Mononuclear cell (primary cell): ENCODE results near the genes TBX15, HAO2, HSD3B1, ADAM30, FAM72B and NBPF15.

- RRBS, result no CpG with 5 or more reads among the region's 2 CpGs
Measured at GRCh38 chr1:117735041-117735487, 129.2 kb downstream of the TENT5C start.

- RRBS, result no CpG with 5 or more reads among the region's 4 CpGs
Measured at GRCh38 chr1:118852212-118852411, 136.0 kb downstream of the TBX15 start.

DNA sequence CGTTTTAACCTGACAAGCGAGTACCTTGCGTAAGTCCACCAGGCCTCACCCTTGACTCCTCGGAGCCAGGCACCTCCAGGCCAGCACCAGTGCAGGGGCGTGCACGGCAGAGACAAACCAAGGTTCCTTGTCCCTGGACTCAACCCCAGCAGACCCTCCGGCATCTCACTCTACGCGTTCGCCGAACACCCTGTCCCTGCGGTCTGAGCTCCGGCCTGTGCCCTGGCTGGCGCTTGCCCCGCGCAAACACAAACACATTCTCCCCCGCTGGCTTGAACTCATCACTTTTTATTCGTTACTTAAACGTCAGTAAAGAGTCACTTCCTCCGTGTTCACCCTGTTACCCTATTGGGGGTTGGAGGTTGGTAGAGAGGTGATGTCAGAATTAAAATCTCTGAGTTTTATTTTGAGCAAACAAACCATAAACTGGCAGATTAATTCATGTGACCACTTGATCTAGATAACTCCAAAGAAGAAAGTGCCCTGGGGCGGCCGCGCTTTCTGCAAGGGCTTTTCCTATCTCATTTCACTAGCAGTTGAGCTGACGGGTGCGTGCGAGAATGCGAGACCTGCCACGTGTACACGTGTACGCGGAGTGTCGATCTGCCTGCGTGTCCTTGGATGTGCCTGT is 4.4 kb downstream of the TBX15 start:
- RRBS, result 27% methylated on average over 7 of the region's 33 CpGs

DNA sequence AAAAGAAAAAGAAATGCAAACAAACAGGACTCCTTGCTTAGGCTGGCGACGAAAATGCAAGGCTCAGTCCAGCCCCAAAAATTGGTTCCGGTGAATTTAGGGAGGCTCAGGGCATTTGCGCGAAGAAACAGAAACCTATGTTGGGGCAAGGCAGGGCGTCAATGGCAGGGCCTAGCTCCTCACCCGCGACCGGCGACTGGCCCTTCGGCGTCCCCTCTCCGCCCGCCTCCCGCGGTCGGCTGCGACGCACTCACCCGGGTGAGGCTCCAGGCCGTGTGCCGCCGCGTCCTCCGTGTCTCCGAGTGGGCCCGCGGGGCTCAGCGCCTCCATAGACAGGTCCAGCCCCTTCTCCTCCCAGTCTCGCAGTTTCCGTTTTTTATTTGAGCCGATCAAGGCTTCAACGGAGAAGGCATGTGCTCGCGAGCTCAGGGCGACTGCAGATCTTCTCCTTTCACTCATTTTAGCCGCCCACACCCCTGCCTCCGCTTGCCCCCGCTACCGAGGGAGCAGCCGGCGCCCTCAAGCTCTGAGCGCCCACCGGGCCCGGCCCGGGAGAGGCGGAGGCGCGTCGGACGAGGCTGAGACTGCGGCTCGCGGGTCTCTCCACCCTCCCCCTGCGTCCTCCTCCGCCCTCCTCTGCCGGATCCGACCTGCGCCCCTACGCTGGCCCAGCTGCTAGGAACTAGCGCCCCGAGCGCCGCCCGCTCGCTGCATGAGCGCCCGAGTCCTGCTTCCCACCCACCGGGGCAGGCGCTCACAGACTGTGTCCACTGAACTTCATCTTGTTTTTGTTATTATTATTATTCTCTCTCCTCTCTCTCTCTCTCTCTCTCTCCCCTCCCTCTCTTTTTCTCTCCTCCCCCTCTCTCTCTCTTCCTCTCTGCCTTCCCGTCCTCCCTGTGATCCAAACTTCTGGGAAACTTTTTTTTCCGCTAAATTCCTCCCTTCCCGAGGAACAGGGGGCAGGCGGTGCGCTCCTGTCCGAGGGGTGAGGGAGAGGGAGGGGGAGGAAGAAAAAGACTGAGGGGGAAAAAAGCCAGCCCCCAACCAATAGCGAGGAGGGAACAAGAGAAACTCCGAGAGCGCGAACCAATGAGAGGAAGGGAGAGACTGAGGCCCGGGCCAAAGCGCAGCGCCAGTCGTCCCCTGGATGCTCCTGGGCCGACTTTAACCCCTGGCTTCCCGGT is at the start of gene TBX15:
Gene TBX15, minus strand, starts transcription at position 1,007 of the 1,187 bp plus-strand sequence.
- RRBS, result 5% methylated on average over 39 of the region's 86 CpGs

DNA sequence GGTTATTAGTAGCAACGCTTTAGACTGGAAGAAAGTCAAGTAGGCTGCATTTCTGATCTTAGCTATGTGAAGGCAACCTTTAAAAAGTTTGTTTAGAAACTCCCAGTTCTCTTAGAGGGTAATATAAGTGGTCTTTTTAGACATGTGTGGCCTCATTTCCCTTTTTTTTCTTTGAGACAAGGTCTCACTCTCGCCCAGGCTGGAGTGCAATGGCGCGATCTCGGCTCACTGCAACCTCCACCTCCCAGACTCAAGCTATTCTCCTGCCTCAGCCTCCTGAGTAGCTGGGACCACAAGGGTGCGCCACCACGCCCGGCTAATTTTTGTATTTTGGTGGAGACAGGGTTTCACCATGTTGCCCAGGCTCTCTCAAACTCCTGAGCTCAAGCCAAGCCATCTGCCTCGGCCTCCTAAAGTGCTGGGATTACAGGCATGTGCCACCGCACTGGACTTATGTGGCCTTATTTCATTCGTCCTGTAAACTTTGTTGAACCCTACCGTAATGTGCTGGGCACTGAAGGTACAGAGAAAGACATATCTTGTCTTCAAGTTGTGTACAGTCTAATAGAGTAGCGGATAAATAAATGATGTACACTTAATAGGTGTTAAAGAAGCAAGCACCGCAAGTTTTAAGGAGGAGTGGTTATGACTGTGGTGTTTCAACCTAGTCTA is 563 bp upstream of the WARS2 start:
- RRBS, result no CpG with 5 or more reads among the region's 14 CpGs

DNA sequence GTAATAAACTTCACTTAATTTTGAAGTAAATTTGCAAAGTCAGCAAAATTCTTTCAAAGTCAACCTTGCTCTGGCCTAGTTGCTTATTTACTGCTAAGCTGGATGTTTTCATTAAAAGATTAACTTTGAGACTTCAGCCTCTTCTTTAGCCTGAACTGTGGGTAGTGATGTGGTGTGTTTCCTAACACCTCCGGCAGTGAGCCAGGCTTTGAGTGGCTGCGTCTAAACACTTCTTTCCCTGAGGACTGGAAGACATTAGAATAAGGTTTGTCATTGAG is at the start of gene HAO2:
Gene HAO2, plus strand, starts transcription at position 148 of the 278 bp plus-strand sequence.
- RRBS, result no CpG with 5 or more reads among the region's 2 CpGs

DNA sequence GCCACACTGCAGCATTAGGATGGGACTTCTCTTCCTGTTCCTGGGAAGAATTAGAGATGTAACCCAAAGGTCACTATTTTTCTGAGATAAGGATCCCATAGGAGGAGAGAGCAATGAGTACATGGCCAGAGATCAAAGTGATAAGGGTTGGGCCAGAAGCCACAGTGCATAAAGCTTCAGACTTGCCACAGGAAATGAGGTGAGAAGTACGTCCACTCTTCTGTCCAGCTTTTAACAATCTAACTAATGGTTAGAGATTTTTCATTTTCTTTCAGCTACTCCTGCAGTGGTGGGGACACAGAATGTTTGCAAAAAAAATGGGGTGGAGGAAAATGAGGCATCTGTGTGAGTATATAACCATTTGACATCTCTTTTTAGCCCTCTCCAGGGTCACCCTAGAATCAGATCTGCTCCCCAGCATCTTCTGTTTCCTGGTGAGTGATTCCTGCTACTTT is at the start of gene HSD3B1:
Gene HSD3B1, plus strand, starts transcription at position 197 of the 455 bp plus-strand sequence.
- RRBS, result no CpG with 5 or more reads among the region's 1 CpG

GRCh38 chr1:119661990-119662487 is 14.0 kb upstream of the ZNF697 start:
- RRBS, result no CpG with 5 or more reads among the region's 3 CpGs

GRCh38 chr1:119748708-119749260 is 19.9 kb downstream of the HMGCS2 start:
- RRBS, result no CpG with 5 or more reads among the region's 7 CpGs

- RRBS, result 73% methylated on average over 8 of the region's 32 CpGs
Measured at GRCh38 chr1:119896071-119896631, at the start of gene ADAM30. ADAM30 (minus strand) TSS chr1:119896515.

DNA sequence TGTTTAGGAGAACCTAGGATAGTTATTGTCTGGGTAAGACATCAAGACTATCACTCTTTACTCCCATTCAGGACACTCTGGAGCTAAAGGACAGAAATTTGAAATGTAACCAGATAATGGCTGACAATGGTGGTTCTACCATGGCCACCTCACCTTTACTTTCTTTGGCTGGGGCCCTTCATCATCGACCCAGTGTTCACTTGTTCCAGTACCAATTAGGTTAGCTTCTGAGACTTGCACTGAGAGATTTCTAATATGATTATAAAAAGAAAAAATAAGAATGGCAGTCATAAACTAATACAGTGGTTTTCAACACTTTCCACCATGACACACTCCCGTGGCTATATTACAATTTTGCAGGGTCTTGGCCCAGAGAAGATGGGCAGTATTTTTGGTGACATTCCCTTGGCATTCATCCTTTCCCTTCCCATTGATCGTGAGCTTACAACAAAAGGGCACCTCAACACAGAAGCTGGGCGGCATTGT is 25.3 kb upstream of the ADAM30 start:
- RRBS, result no CpG with 5 or more reads among the region's 4 CpGs

DNA sequence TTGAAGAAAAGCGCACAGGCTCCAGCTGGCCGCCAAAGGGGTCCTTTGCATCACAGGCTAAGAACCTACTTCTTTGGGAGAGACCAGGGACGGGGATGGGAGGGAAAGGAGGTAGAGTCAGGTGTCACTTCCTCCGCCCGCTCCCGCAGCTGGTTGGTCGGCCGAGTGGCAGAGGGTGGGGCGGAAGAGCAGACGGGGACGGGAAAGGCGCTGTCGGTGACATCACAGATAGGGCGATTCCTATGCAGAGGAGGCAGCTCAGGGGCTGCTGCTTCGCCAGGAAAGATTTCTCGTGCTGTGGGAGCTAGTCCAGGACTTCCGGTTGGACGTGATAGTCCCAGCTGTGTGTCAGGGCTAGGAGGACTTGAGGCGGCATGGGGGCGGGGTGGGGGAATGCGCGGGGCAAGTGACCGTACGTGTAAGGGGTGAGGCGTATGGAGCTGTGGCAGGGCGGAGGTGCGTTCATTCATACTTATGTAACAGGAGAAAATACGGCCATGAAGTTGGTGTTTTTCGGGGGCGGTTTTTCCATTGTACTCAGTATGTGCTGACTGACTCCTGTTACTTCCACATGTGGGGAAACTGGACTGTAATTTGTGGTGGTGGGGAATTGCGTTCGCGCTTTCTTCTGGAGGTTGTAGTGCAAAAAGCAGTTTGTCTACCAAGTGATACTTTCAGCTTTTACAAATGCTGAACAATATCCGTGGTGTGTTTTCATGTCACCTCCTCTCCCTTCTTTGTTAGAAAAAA is 60.1 kb upstream of the NBPF8 start:
- RRBS, result no CpG with 5 or more reads among the region's 34 CpGs

- RRBS, result no CpG with 5 or more reads among the region's 46 CpGs
Measured at GRCh38 chr1:121183708-121184458, at the start of gene FAM72B. FAM72B (minus strand) TSS chr1:121184340.

DNA sequence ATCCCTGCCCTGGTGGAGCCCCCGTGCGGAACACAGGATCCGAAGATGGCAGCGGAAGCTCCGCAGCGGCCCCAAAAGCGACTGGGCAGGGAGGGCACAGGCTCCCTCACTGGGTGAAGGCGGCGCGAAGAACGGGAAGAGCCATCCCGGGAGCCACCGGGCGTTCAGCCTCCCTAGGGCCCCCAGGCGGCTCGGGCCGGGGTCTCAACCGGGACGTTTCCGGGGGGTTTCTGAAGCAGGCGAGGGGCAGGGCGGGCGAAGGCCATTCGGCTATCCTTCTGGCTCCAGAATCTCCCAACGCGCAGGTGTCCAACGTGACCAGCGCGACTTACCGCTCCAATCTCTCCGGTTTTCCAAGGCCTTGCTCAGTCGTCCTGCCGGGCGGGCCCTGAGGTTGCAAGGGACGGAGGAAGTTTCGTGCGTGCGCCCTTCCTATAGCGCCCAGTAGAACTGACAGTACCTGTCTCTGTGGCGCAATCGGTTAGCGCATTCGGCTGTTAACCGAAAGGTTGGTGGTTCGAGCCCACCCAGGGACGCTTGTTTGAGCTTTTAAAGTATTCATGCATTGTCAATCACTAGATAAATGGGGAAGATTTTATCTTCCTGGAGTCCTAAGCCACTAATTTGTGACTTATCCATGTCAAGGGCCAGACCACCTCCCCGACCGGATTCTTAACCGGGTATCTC is 42.5 kb downstream of the NBPF15 start:
- RRBS, result no CpG with 5 or more reads among the region's 49 CpGs

GRCh38 chr1:144439895-144440543 is 21.4 kb downstream of the NBPF15 start:
- RRBS, result no CpG with 5 or more reads among the region's 9 CpGs

- RRBS, result 1% methylated on average over 6 of the region's 92 CpGs
Measured at GRCh38 chr1:144460974-144461969, at the start of gene NBPF15. NBPF15 (minus strand) TSS chr1:144461669.

DNA sequence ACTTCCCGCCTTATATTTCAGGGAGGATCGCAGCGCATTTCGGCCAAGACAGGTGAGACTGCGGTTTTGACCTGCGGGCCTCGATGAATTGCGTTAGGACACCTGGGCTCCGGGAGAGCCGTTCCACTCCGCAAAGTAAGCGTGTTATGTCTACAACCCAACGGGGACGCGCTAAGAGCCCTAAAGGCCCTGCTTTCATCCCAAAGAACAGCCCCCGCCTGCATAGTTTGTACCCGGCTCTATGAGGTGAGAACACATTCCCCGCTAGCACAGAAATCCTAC is 32.7 kb upstream of the PPIAL4F start:
- RRBS, result no CpG with 5 or more reads among the region's 18 CpGs

GRCh38 chr1:145093284-145094321 is 1.5 kb downstream of the SRGAP2B start:
- RRBS, result no CpG with 5 or more reads among the region's 77 CpGs

DNA sequence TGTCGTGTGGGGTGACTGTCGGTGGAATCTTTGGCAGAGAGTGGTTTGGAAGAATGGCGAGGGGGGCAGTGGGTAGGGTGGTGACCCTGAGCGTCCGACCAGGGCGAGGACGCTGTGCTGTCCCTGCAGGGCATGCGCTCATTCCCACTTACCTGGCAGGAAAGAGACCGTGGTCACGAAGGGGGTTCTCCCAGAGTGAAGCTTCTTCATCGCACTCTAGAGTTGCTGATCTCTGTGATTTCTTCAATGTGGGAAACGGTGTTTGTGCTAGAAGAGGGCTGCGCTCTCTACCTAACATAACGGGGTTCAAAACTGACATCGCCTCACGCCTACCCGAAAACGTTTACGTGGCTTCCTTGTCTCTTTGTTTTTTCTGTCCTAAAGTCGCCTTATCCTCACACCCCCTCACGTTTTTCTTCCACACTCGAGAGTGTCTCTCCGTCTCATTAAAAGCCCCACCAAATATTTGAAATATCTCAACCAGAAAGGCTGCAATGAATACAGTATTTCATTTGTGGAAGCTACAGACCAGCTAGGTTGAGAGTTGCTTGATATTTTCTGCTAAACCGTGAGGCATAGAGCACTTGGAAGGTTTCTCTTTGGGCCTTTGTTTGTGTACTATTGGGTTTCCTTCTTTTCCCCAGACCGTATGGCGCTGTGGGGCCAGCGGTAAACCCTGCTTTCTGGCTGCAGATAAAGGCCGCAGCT is 72.4 kb downstream of the PPIAL4D start:
- RRBS, result no CpG with 5 or more reads among the region's 28 CpGs